Placental pericyte (primary cell): ENCODE results near the genes WDR27 and FAM120B.

DNA sequence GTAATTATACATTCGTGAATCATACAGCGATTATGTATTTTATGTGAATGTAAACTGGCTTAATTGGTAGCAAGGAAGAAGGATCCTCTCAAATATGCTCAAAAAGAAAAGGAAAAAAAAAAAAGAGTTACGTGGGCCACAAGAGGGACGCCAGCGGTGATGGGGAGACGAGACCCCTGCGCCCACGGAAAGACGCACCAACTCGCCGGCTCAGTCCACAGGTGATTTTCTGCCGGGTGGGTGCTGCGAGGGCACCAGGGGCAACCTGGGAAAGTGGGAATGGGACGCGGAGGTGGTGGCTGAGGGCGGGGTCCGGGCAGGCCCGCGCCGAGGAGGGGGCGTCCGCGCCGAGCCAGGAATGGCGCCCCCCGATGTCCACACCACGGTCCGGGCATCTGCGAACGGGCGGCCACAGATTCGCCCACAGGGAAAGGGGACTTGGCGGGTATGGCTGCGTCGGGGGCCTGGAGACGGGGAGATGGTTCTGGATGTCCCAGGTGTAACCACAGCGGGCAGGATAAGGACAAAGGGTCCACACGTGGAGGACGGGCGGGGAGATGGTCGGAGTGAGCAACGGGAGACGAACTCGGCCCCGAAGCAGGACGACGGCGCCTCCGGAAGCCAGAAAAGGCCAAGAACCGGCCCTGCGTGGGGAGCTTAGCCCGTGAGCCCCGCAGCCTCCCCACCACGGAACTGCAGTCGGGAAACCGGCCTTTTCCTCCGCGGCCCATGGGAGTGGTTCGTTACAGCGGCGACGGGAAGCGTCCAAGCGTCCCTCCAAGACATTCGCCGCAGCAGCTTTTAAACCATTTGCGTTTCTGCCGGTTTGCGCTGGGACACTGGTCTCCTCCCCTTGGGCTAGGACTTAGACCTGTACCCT is 124.6 kb downstream of the WDR27 start:
- CAGE, long polyA plus RNA: no peak

DNA sequence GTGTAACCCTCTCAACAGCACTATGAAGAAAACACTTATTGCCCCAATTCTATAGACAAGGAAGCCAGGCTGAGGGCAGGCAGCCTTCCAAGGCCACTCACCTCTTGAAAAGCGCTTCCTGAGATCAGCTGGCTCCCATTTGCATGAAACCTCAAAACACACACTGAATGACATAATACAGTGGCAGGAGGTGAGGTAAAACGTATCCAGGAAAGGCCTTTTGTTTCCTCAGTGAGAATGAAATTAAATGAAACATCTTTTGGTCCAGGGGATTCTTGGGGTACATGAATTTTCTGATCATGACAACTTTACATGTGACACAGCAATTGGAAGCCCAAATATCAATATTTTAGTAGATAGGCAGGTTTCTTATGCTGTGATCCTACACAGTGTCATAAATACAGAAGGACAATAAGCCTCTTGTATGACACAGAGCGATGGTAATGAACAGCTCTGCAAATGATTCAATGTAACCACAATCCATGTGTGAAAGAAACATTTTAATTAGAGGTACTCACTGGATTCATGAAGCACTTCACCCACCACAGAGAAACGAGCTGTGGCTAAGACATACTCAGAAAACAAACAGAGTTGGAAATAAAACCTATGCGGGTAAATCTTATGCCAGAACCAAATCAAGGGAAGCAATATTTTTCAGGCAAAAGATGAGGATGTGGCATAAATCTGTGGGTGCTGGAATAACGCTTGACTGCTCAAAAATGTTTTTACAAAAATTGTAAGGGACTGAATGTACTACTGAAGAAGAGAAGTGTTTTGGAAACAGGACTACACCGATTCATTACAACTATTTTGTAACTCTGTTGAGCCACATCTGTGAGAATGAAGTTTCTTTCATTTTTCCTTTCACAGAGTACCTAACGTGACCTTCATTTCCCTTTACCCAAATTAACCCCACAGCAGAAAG is 112.2 kb downstream of the WDR27 start:
- CAGE, long polyA plus RNA: no peak

DNA sequence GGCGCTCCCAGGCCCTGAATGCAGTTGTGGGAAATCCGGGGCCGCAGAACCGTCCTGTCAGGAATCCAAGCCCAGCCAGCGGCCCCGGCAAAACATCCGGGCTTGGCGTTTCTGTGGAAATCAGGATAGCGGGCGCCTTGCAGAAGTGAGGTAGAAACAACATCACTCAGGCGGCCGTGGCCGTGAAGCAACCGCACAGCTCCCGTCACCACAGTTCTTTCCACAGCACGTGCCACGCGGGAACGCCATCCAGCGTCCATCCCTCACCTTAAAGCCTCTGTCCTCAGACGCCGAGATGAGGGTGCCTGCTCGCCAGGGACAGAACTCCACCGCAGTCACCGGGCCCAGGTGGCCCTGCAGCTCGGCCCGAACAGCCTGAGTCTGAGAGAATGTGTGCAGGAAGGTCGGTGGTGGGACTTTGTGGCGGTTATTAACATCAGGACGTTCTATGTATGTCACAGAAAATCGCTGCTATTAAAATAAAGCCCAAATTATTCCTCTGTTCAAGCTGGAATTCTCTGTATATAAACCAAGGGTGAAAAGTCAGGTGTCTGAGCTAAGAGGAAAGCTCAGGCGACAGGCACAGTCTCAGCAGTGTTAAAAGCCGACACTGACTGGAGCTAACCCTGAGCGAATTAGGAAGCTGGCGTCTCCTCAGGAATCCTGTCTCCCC is 34.0 kb downstream of the WDR27 start:
- CAGE, long polyA plus RNA: no peak

DNA sequence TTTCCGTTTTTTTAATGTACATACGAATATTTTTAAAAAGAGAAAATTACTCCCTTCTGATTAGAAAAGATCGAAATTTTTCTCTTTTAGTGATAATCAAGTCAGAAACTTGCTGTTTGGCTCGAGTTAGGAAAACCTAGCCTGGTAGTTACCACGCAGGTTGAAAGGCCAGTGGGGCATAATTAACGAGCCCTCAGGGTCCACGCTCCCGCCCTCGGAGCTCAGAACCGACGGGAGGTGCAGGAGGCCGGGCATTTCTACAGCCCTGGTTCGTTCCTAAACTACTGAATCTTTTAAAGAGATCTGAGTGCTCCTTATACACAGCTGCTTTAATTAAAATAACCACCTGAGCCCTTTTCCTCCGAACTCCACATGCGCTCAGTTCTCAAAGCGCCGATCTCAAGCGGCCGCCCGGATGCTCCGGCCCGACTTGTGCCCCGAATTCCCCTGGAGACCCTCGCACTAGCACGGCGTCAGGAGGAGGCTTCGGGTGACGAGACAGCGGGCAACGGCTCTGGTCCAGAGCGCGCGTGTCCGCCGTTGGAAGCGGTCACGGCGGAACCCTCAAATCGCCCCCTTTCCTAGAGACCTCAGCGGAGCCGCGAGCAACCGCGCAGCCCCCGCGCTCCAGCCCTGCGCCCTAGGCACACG is 499 bp downstream of the WDR27 start:
- CAGE, long polyA plus RNA: no peak

- CAGE, long polyA plus RNA: no peak
These were observed at the start of gene WDR27 for GRCh38 chr6:169701856-169702093. Gene WDR27, minus strand, starts transcription at chr6:169702029.

GRCh38 chr6:169703088-169703534 is 1.2 kb downstream of the C6orf120 start:
- CAGE, long polyA plus RNA: no peak

DNA sequence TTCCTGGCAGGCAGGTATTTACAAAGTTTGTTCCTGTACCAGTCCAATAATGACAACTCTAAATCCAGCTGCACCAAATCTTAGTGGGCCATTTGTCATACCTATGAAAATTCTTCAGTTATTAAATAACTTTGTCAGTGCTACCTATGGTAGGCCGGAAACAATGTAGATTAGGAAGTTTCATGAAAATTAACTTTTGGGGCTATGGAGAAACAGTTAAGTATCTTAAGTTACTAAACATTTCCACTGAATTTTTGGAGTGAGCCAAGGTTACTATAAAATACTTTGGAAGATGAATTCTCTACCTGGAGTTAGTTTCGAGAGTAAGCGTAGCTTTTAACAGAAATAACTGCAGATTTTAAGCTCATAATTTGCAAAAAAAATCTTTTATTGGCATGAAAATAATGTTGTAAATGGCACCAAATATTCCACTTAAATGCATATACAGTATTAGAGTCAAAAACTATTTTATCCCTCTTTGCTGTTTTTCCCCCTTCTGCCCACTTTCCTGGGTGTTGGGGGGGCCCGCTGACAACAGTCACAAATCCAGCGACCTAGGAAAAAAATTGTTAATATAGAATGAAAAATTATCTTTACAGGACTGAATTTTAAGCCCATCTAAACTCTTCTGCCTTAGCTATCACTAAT is 1.7 kb downstream of the C6orf120 start:
- CAGE, long polyA plus RNA: no peak

DNA sequence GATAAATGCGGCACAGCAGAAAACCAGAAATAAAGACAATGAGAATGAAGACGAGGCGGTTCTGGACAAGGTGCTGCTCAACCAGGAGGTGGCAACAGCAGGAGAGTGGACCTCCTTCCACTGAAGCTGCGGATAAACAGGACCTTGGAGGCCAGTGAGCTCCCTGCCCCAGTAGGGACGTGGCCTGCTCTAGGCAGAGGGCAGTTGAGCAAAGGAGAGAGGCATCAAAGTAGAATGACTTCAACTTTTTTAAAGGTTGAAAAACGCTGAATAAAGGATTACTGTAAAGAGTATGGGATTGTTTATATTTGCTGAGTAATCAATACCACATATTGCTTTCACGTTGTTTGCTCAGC is 48.0 kb downstream of the ERMARD start:
- CAGE, long polyA plus RNA: no peak

GRCh38 chr6:169904087-169904616 is 152.7 kb downstream of the ERMARD start:
- CAGE, long polyA plus RNA: no peak

DNA sequence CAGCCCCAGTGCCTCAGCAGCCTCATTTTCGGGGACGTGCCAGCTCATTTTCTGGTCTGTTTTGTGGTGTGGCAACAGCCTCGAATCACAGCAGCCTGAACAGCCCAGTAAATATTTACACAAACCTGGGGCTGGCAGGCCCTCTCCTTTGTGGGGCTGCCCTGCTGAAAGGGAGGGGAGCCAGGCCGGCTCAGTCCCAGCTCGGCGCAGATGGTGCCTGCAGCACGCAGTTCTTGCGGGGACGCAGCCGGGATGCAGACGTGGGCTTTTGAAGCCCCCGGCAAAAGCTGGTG is 259.8 kb downstream of the DLL1 start:
- CAGE, long polyA plus RNA: no peak

DNA sequence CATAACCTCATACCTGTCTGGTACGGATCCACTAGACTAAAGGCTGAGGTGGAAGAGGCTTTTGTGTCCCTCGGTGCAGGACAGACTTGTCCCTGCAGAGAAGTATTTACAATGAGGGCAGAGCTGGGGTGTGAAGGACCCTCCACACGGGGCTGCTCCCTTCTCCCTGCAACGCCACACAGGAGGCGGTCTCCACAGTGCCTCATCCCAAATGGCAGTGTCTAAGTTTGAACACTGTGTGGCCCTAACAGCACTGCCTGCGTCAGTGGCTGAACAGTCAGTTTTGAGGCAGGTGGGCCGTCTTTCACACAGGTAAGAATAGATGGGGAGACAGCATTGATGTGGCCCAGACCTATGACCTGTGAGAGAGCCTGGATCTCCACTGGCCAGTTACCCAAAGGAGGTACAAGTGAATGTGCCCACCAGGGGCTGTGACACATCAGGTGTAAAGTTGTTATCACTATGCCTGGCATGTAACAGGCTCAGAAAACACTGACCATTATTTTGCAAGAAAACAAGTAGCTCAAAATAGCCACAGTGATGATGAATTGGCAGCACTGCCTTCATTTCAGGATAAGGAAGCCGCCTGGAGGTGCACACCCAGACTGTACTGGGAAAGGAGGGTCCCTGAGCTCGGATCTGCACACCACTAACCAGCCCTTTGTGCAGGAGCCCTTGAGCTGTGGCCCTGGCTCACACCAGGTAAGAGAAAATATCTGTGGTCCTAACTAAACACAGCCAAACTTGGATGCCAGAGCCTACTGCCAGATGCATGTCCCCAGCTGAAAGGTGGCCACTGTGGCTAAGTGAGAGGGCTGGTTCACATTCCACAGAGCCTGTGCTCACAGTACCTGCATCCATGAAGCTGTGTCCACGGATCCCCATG is 246.8 kb downstream of the DLL1 start:
- CAGE, long polyA plus RNA: no peak

- CAGE, long polyA plus RNA: no peak
These were observed 244.1 kb downstream of the DLL1 start for GRCh38 chr6:170046724-170047311.

DNA sequence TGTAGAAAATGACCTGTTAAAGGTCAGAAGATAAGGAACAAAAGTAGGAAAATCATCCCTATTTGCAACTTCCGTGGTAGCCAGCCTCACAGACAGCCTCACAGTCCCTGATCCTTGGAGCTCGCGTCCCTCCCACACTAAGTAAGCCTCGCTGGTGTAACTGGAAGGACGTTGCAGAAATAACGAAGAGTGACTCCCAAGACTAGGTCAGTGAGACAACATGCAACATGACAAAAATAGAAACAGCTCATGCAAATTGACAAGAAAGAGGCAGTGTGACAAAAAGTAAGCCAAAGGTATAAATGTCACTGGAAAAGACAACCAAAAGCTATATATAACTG is 164.4 kb downstream of the DLL1 start:
- CAGE, long polyA plus RNA: no peak

DNA sequence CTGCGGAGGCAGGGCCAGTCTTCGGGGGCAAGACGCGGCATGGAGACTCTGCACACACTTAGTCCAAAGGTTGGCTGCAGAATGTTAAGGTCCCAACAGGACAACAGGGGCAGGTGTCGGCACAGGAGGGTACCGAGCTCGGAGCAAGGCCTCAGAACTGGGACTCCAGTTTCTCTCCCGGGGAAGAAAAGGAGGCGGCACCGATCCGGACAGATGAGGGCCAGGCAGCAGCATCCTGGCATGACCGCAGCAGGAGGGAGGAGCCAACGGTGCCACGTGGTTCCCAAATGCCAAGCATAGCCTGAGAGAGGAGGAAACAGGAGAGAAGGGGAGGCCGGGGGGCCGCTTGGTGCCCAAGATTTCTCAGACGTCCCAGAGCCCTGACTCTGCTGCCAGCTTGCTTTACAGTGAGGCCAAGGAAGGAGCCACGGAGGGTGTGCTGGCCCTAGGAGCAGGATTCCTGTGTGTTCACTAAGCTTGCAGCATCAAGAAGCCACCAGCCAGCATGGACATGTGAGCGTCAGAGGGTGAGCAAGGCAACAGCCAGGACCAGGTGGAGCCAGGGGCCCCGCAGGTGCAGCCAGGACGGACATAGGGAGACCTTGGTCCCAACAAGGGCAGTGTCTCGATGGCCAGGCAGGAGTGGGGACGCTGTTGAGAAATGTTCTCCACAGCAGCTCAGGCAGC is 143.9 kb downstream of the DLL1 start:
- CAGE, long polyA plus RNA: no peak

- CAGE, long polyA plus RNA: no peak
These were observed 111.7 kb downstream of the DLL1 start for GRCh38 chr6:170179342-170179503.

DNA sequence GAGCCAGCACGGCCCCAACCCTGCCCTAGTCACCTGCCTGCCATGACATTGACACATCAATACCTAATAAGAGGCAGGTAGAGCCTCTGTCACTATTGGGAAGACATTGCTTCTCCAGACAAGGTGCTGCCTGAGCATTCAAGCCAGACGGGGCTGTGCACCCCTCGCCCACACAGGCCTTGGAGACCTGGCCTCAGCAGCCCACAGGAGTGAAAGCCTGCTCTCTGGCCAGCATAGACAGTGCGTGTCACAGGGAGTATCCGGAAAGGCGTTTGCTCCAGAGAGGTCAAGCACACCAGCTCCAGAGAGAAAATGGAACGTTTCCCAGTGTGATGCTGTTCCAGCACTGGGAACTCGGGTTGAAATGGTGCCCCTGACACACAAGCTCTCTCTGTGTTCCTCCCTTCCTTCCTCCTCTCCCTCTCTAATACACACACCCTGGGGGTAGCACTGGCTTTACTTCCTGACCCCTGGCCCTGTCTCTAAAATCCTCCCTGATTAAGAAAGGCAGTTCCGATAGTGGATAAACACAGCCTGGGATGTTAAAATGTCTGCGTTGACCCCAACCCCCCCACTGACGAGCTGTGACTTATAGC is 3.3 kb downstream of the DLL1 start:
- CAGE, long polyA plus RNA: no peak

- CAGE, long polyA plus RNA: no peak
These were observed 1.2 kb downstream of the DLL1 start for GRCh38 chr6:170289506-170290245.

- CAGE, long polyA plus RNA: no peak
These were observed at the start of gene FAM120B for GRCh38 chr6:170305666-170306875. Gene FAM120B, plus strand, starts transcription at chr6:170306758.

DNA sequence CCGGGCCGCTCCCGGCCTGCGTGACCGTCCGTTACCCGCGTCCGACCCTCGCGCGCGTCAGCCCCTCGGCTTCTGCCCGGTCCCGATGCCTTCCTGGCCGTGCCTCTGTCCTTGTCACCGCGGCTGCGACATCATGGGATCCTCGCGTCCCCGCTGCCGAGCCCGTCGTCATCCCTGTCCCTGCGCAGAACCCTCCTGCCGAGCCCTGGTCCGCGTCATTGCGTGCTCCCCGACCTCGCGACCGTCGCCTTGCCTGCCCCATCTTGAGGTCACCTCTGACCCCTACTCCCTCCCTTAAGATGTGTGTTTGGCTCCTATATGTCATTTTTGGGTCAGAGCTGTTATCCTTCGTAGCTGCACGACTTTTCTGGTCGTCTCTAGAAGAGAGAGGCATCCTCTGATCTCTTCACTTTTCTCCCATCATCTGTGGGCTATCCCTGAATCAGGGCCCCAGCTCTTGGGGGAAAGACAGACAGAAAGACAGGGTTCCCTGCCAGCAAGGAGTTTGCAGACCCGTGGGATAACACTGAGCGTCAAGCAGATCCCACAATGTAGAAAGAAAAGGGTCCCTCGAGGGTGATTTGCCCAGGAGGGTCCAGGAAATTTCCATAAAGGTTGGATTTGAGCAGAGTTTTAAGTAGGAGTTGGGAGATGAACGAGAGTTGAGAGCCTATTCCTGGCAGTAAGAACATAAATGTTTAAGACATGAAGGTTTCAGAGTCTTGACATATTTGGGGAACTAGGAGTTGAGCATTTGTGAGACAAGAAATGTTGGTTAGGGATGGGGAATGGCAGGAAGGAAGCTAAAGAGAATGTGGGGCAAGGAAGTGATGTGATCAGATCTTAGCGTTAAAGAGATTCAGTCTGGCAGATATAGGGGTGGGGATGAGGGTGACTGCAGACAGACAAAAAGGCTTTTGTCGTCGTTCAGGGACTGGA is 587 bp downstream of the FAM120B start:
- CAGE, long polyA plus RNA: no peak

- CAGE, long polyA plus RNA: no peak
These were observed 70.5 kb downstream of the FAM120B start for GRCh38 chr6:170377081-170377434.